Penis (tissue), 1 donor: ENCODE data around the genes CTSK and SEMA6C.

- PRO-cap = no peak
These were observed 2.4 kb downstream of the CA14 start for GRCh38 chr1:150259632-150260666.

- PRO-cap = no peak
These were observed 525 bp upstream of the APH1A start for GRCh38 chr1:150269345-150269737.

DNA sequence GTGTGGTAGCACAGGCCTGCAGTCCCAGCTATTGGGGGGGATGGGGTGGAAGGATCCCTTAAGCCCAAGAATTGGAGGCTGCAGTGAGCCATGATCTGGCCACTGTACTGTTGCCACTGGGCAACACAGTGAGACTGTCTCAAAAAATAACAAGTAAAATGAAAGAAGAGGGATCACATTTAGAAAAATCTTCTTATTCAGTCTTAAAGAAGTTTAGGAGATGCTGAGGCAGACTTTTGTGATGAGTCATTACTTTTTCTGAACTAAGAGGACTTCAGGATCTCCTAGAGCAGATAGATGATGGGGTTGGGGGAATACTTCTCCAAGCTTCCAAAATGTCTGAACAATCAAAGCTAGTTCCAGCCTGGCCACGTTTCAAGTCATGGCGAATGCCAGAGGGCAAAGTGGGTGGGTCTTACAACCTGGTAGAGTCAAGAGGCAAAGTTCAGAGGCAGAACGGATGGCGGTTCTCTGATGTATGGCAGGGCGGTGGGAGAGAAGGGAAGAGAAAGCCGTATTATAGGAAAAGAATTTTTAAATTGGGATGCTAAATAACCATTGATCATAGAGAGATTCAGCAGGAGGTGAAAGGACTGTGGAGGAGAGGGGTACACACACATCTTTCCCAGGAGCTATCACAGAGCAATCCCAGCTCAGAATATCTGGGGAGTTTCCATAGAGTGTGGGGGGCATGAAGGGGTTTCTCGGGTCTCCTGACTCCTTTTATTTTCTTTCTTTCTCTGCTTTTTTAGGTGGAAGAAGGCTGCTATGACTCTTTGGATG lies 2.1 kb upstream of the CIART start:
- PRO-cap = no peak

GRCh38 chr1:150474501-150475521 lies 12.4 kb upstream of the TARS2 start:
- PRO-cap = no peak

GRCh38 chr1:150509044-150509425 lies 1.1 kb downstream of the ECM1 start:
- PRO-cap = no peak

GRCh38 chr1:150550584-150551489 lies 1.6 kb downstream of the ADAMTSL4 start:
- PRO-cap = no peak

- PRO-cap = no peak
These were observed 4.2 kb downstream of the ADAMTSL4 start for GRCh38 chr1:150553018-150554258.

- PRO-cap = no peak
These were observed 11.5 kb downstream of the MCL1 start for GRCh38 chr1:150567649-150568633.

DNA sequence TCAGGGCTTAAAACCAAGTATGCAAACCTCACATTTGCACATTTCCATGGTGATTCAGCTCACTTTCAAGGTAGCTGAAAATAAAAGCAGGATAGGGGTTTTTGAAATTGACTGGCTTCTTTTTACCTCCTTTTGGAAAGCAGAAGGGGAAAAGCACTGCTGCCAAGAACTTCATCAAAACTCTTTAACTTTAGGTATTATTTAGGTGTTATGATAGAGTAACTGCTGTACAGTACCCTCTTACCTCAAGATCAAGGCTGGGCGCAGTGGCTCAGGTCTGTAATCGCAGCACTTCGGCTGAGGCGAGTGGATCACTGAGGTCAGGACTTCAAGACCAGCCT lies 6.0 kb downstream of the MCL1 start:
- PRO-cap = no peak

DNA sequence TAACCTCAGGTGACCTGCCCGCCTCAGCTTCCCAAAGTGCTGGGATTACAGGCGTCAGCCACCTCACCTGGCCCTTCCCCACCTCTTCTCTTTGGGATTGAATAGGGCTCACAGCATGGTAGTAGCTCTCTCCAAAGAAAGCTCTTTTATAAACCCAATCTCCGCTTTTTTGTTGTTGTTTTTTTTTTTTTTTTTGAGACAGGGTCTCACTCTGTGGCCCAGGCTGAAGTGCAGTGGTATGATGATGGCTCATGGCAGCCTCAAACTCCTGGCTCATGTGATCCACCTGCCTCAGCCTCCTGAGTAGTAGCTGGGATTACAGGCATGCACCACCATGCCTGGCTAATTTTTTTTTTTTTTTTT lies 24.1 kb downstream of the ENSA start:
- PRO-cap = unidirectional peak, minus-strand start at position 90 of the sequence

- PRO-cap = bidirectional peak, plus-strand start at chr1:150808369, minus-strand start at chr1:150808258
These were observed at the start of gene CTSK for GRCh38 chr1:150807783-150808690. Gene CTSK, minus strand, starts transcription at chr1:150808260.

GRCh38 chr1:150971193-150972397 lies 3.0 kb downstream of the CERS2 start:
- PRO-cap = no peak

GRCh38 chr1:151013546-151014021 lies 5.3 kb downstream of the PRUNE1 start:
- PRO-cap = no peak

DNA sequence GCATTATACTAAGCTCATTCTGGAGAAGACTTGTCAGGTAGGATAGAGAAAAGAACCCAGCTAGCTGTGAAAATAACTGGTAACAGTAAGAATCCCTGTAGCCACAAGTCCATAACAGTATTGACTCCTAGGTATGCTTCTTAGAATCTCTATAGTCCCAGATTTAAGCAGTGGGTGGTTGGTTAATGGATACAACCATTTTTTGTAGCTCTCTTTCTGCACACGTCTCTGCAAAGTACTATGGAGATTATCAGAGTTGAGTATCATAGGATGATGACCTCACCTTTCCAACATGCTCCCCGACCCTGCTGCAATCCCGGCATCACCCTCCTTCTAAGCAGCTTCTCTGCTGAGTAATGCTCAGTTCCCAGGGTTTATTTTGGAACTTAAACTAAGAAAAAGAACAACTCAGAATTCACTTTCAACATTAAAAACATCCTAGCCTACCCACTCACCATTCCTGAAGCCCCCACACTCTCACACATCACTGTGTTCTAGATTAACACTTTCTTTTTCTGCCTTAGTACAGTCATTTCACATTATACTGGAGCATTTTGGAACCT lies 2.6 kb downstream of the MLLT11 start:
- PRO-cap = no peak

DNA sequence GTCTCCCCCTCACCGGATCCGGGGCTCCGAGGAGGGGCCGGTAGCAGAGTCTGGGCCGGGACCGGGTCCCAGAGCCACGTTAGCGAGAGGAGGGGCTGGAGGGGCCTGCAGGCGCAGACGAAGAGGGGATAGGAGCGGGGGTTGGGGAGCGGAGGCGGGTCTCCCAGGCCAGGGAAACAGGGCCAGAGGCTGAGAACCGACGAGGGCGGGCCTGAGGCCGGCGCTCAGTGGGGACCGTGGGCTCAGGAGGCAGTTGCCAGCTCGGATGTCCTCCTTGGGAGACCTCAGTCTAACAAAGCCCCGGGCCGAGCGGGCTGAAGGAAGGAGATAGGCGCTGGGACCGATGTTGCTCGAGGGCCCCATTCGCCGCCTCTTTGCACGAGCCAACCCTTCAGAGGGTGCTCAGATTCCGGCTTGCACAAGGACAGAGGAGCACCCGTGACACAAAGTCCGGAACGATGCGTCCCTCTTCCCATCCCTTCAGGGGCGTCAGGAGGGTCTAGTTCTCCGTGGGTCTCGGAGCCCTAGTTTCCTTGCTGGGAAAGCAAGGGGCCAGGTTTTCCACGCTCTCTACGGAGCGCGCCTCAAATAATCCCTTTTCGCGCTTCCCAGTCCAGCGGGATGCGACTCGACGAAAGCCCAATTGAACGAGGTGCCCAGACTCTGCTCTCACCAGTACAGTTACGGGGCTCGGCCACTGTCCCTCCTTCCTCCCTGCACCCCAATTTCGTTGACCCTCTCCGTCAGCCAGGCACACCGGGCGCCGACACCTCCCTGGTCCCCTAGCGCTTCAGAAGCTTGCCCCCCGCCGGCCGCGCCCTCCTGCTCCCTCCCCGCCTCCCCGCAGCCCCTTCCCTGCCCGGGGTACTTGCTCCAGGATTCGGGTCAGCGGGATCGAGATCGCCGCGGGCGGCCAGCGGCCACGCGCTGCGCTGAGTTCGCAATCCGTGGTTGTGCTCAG lies 590 bp downstream of the SEMA6C start:
- PRO-cap = unidirectional peak, plus-strand start at position 252 of the sequence

- PRO-cap = bidirectional peak, plus-strand start at chr1:151146857, minus-strand start at chr1:151146628
These were observed at the start of gene SEMA6C for GRCh38 chr1:151146536-151147052. Gene SEMA6C, minus strand, starts transcription at chr1:151146631.

DNA sequence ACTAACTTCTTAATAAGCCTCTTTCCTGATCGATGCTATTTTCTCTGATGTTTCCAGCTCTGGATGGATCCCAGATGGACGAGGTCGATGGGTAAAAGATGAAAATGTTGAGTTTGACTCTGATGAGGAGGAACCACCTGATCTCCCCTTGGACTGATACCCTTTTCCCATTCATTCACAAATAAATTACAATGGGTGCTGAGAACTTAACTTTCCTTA lies 2.9 kb downstream of the SCNM1 start:
- PRO-cap = no peak

GRCh38 chr1:151196344-151196675 lies 2.0 kb upstream of the PIP5K1A start:
- PRO-cap = no peak

DNA sequence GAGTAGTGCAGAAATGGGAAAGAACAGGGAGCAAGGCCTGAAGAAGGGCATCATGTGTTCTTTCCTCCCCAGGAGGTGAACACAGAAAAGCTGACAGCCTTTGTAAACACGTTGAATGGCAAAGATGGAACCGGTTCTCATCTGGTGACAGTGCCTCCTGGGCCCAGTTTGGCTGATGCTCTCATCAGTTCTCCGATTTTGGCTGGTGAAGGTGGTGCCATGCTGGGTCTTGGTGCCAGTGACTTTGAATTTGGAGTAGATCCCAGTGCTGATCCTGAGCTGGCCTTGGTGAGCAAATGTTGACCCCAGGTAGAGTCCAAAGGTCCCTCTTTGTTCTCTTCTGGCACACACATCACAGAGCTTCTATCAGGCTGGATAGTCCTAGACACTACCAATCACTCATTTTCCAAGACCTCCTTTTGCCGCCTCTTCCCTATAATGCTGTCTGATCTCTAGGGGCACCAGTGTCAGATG lies 10.8 kb downstream of the PSMD4 start:
- PRO-cap = no peak

DNA sequence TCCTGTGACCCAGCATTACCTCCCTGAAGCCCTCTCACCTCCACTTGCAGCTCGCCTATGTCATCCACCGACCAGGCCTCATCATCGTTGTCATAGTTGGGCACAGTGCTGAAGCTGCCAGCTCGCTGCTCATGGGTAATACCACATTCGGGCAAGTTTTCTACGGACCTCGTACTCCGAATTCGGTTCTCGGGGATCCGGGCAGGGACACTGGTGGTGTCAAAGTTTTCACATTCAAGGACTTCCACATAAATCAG lies 21.2 kb downstream of the PI4KB start:
- PRO-cap = no peak